ENCODE data around the genes KRTAP2-4, KRTAP29-1, KRT13 and P3H4.

GRCh38 chr17:41060182-41060662, 308 bp upstream of the KRTAP2-3 start:
- RRBS = no CpG with 5 or more reads among the region's 5 CpGs

GRCh38 chr17:41065642-41066200, at the start of gene KRTAP2-4:
TSS of gene KRTAP2-4 (minus strand) at chr17:41065879.
- RRBS = no CpG with 5 or more reads among the region's 20 CpGs

DNA sequence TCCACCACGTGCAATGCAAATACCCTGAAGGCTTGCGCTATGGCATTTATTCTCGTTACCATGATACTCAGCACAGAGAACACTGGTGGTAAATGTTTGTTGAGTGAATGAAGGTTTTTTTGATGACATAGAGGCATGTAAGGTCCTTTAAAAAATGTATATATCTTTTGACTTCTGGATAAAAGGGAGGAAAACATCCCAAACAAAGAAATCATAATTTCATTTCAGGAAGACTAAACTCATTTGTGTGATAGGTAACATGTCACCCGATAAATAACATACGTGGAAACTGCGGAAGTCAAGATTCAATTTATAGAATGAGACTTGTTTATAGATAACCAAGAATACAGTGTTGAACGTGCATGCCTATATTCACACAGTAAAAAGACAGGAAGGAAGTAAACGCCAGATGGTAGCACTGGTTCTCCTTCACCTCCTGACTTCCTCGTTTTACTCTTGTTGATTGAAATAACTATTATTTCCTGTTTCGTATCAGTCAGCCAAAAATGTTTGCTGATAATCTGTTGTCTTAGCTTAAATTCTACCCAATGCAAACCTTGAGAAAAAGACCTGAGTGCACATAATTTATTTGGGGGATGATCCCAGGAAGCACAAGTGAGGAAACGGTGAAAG, 2.0 kb upstream of the KRTAP4-11 start:
- RRBS = no CpG with 5 or more reads among the region's 11 CpGs

DNA sequence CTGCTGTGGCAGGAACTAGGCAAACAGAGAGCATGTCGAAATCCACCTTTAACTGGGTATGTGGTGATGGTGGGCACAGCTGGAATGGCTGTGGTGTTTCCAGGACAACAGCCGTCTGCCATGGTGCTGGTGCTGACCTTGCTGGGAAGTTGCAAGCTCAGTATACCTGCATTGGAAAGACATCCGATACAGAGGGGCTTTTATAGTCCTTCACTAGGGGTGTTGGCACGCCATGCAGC, at the start of gene KRTAP29-1:
Gene KRTAP29-1 (minus strand): TSS at position 122 of the 239 bp plus-strand sequence.
- RRBS = no CpG with 5 or more reads among the region's 4 CpGs

- RRBS = no CpG with 5 or more reads among the region's 7 CpGs
Observed at GRCh38 chr17:41492374-41492948, 2.8 kb upstream of the KRT36 start.

DNA sequence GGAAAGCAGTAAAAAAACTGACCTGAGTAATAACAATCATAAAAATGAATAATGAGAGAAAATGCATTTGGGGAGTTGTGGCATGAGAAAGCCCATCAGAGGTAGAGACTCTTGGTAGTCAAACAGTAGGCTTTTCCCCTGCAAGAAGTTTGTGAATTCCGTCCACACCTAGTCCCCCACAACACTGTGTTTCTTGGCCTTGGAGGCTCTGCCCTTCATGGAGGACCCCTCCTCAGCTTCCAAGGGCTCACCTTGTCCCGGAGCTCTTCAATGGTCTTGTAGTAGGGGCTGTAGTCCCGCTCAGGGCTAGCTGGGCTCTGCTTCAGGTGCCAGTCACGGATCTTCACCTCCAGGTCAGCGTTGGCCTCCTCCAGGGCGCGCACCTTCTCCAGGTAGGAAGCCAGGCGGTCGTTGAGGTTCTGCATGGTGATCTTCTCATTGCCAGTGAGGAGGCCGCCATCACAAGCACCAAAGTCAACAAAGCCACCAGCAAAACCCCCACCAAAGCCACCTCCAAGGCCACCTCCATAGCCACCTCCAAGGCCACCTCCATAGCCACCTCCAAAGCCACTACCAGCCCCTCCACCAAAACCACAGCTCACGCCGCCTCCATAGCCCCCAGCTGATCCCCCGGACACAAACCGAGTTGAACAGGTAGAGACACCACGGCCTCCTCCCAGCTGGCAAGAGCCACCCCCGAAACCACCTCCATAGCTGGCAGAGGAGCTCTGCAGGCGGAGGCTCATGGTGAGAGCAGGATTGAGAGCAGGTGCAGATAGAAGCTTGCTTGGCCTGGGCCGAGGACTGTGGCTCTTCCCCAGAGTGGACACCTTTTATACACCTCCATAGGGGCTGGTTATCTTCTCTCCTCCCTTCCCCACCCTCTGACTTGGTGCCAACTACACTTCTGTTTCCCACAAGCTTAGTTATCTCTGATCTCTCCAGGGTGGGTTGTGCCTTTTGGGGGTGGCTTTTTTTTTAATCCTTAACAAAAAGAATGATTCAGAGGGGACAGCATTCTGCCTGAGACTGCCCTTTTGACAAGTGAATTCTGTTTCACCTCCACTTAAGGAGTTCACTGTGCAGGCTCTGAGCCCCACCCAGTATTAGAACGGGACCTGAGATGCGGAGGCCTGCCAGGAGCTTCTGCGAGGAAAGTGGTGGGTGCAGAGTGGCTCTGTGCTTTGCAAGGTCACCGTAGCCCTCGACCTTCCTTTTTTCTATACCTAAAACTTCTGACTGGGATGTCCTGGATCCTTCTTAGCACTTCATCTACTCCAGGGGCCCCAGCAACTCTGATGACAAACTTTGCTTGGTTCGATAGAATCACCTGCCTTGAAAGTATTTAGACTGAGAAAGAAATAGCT, at the start of gene KRT13:
Gene KRT13 (minus strand): TSS at position 808 of the 1,367 bp plus-strand sequence.
- RRBS = no CpG with 5 or more reads among the region's 24 CpGs

DNA sequence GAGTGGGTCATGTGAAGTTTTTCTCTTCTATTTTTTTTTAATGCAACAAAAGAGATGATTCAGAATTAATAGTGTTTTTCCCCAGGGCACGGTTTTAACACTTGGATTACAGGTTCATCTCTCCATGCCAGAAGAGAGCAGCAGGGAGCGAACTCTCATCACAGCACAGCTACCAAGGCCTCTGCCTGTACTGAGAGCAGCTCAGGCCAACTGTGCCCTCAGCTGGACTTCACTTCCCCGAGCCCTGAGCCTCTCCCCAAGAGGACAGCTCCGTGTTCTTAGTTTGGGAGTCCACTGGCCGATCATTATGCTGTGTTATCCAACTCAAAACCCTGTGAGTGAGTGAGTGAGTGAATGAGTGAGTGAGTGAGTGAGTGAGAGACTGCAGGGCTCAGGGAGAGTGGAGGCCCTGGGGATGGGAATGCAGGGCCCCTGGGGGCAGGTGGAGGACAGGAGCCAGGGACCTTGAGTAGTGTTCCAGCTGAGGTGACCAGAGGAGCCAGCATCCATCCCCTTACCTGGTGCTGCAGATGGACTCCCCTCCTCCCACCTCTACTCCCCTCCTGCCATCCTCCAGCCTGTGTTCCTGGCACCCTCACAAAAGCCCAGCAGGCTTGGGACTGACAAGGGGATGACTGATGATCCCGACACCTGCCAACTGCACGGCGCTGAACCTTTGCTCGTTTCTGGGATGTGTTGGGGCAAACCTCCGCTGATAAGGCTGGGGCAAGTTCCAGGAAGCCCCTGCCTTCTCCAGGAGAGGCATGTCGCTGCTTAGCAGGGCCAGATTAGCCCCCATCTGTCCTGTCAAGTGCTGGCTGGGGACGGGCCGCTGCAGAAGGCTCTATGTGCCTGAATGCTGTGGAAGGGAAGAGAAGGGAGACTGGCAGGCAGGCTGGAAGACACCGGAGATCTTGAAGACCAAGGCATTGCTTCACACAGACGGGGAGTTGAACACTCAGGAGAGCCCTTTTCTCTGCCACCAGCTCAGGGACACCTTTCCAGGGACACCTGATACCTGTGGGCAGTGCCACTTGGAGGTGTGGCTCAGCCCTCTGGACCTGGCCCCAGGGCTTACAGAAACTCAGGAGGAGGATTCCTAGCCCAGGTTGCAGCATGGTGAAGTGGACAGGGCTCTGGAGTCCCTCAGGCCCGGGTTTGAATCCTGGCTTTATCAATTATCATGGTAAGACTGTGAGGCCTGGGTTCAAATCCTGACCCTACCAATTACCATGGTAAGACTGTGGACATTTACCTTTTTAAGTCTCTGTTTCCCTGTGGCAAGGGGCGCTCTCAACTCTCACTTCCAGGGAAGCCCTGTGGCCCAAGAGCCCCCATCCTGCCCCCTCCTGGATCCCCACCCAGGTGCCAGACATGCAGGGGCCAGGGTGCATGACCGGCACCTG, 827 bp upstream of the KRT15 start:
- RRBS = no CpG with 5 or more reads among the region's 18 CpGs

GRCh38 chr17:41548414-41549682, 20.7 kb upstream of the KRT19 start:
- RRBS = 6% methylated on average over 9 of the region's 40 CpGs

GRCh38 chr17:41663617-41663980, 25.1 kb upstream of the EIF1 start:
- RRBS = no CpG with 5 or more reads among the region's 6 CpGs

DNA sequence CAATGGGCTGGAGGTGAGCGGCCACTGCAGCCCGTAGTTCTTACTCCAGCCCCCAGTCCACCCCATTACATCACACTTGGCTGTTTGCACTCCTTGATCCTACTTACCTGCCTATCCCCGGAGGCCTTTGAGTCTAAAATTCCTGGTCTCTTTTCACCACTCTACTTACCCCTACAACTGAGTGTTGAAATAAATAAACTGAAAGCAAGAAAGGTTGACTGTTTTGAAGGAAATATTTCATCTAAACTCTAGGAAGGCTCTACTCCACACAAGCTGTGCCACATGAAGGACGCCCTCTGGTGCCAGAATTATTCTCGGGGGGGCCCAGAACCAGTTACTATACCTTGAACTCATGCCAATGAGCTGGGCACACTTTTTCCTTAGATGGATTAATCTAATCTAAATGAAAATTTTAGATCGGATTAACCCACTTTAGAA, 797 bp upstream of the EIF1 start:
- RRBS = no CpG with 5 or more reads among the region's 6 CpGs

- RRBS = no CpG with 5 or more reads among the region's 4 CpGs
Observed at GRCh38 chr17:41697196-41697640, 8.5 kb downstream of the EIF1 start.

DNA sequence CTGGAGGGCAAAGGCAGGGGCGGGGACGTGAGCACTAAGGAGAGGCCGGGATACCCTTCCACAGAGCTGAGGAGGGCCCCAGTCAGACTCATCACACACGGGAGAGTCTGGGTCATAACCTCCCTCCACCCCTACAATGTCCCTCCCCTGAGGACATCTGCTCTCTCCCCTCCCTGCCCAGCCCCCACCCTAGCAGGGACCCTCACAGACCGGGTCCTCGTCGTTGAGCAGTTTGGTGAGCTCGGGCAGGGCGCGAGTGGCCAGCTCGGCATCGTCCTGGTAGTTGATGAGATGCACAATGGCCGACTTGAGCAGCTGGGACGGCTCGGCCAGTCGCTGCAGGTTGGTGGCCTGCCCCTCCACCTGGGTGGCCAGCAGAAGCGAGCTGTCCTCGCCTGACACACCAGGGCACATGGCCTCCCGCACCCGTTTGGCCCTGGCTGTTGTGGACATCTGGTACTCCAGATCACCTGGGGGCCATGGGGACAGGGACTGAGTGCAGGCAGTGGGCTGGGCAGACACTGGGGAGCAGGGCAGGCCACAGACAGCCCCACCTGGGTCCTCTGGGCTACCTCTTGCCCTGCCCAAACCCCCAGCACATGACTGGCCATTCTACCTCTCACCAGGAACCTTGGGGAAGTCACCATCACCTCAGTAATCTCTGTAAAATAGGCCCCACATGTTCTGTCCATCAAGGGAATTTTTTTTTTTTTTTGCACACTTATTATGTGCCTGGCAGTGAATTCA, 17.1 kb downstream of the JUP start:
- RRBS = no CpG with 5 or more reads among the region's 20 CpGs

- RRBS = no CpG with 5 or more reads among the region's 3 CpGs
Observed at GRCh38 chr17:41787005-41787264, 424 bp upstream of the JUP start.

DNA sequence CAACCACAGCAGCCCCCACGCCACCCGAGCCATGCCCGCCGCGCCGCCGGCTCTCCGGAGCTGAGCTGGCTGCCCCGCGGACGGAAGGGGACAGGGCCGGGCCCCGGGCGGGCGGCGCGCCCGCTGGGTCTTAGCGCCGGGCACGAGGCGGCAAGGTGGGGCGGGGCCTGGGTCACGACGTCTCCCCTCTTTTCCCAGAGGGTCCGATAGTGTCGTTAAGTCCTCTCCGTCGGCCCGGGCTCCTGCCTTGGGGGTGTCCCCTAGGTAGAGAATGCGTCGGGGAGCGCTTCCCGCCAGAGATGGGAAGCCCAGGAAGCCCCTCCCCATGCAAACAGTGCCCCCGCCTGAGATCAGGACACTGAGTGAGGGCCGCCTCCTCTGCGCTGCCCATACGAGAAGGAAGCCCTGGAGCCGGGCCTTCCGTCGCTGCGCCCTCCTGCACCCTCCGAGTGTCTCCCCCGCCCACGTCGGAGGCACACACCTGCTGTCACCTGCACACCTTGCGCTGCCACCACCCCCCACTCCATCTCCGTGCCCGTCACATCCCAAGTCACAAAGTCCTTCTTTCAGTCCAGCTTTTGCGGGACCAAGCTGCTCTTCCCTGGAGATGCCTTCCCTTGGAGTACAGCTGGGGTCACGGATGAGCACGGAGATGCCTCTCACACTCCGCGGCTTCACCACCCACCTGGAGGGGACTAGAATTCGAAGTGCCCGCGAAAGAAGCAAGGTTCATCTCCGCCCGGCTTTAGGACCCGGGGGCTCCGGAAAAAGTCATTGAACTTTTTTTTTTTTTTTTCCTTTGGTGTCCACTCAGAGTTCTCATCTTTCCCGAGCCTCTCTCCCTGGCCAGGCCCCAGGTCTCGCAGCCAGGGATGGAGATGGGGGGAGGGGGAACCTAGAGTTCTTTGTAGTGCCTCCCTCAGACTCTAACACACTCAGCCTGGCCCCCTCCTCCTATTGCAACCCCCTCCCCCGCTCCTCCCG, at the start of gene P3H4:
Gene P3H4 (minus strand): TSS at position 67 of the 984 bp plus-strand sequence.
- RRBS = under 1% methylated on average over 17 of the region's 65 CpGs

DNA sequence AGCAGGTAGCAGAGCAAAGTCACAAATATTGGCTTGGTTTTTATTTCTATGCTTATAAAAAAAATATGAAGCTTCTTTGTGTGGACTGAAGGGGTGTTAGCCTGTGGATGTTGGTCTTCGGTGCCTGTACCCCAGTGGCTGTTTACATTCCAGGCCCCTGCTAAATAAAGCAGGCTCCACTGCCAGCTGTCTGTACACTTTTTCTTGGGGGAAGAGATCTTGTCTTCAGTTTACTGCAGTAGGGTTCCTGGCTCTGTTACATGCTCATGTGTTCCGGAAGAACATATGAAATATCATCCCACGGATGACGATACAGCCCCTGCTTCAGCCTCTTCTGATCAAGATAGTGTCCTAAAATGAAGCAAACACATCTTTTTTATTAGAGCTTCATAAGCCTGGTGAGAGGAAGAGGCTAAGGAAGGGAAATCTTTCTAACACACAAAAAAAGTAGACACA, 2.4 kb upstream of the KLHL11 start:
- RRBS = no CpG with 5 or more reads among the region's 4 CpGs

GRCh38 chr17:41964900-41965500, 1.6 kb upstream of the CNP start:
- RRBS = no CpG with 5 or more reads among the region's 11 CpGs

- RRBS = 94% methylated on average over 9 of the region's 42 CpGs
Observed at GRCh38 chr17:41968132-41969192, 1.9 kb downstream of the CNP start.

- RRBS = no CpG with 5 or more reads among the region's 3 CpGs
Observed at GRCh38 chr17:41969193-41969578, 2.6 kb downstream of the CNP start.

- RRBS = no CpG with 5 or more reads among the region's 1 CpG
Observed at GRCh38 chr17:42076788-42077224, 21.5 kb downstream of the ZNF385C start.

DNA sequence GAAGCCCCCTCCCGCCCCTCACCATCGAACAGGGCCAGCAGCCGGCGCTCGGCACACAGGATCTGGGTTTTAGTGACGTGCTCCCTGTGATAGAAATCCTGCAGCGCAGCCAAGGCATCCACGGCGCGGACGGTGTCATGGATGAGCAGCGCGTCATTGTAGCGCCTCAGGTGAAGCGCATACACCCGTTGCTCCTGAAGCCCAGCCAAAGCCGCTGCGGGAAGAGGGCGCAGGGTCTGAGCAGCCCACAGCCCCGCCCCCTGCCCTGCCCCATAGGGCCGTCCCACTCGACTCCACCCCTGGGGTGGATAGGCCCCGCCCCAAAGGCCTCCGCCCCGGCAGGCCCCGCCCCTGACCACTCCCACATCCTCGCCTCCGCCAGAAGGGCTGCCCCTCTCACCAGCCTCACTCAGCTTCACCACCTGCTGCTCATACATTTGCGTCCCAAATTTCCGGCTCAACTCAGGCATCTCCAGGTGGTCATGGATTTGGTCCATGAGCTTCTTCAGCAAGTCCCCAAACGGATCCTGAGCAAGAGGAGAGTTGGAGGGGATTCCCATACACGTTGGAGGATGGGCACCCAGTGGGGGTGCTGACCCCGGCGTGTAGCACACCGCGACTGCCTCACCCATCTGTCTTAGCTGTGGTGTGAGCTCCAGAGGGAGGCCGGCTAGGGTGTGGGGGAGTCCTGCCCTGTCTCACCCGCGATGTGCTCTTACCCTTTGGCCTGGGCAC, 4.8 kb downstream of the DHX58 start:
- RRBS = 24% methylated on average over 8 of the region's 39 CpGs